Daoy (cell line): ENCODE measurements around a stretch of chr13.

DNA sequence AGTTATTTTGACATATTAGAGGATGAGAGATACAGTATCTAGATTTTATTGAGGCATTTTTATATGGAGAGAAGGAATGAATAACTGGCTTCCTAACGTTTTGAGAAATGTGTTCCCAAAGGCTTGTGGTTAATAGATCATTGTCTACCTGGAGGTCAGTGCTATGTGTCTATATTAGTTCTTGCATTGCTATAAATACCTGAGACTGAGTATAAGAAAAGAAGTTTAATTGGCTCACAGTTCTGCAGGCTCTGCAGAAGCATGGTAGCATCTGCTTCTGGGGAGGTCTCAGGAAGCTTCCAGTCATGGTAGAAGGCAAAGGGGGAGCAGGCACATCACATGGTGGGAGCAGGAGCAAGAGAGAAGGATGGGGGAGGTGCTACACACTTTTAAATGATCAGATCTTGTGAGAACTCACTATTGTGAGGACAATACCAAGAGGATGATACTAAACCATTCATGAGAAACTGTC lies 53.3 kb downstream of the AKAP11 start:
- RAMPAGE, long total RNA: no peak

DNA sequence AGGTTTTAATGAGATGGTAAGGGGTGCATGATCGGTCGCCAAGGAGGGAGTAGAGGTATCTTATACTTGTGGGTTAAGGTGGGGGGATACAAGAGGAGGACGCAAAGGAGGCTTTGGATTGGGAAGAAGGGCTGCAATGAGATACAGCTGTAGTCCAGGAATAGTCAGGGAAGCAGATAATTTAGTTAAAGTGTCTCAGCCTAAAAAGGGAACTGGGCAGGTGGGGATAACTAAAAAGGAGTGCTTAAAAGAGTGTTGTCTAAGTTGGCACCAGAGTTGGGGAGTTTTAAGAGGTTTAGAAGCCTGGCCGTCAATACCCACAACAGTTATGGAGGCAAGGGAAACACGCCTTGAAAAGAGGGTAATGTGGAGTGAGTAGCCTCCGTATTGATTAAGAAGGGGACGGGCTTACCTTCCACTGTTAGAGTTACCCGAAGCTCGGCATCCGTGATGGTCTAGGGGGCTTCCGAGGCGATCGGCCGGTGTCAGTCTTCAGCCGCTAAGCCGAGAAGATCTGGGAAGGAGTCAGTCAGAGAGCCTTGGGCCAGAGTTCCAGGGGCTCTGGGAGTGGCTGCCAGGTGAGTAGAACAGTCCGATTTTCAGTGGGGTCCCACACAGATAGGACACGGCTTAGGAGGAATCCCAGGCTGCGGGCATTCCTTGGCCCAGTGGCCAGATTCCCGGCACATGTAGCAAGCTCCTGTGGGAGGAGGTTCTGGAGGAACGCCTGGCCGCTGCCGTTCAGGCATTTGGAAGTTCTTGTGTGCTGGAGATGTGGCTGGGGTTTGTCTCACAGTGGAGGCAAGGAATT lies 89.0 kb downstream of the FAM216B start:
- RAMPAGE, long total RNA: no peak

DNA sequence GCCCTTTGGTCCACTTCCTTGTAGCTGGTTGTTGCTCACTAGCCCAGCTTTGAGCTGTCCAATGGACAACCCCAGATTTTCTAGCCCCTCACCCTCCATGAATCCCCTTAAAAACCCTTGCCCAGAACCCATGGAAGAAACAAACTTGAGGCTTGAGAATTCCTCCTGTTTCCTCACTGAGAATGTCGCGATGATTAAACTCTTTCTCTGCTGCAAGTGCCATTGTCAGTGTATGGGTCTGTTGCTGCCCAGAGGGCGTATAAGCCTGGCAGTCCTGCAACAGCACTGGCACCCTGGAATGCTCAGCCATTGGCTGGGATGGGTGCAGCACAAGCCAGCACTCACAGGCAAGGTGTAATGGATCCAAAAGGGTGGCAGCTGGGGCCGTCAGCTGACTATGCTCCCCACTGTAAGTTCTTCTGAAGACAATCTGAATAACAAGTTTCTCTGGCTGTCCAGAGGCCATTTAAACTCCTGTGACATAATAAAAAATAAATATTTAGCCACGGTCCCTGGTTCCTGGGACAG lies 6.2 kb downstream of the EPSTI1 start:
- RAMPAGE, long total RNA: no peak

DNA sequence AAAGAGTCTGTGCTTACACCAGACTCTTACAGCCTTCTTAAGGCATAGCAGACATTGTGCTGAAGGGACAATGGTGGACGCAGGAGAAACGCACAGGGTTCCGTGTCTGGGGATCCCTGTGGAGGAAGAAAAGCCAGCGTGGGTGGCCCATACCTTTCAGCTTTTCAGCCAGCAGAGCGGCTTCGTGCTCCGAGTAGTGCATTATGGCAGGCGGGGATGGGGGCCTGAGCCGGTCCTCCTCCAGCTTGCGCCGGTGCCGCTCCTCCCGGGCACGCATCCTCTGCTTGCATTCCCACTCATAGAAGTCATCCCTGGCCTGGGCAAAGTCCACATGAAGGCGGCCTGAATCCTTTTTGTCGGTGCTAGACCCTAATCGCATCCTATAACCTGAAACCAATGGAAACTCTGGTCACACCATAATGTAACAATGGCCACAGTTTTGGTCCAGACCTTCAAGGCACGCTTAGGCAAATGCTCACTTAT lies 332.4 kb downstream of the DNAJC15 start:
- RAMPAGE, long total RNA: no peak

GRCh38 chr13:43785564-43786409 lies 985 bp downstream of the ENOX1 start:
- RAMPAGE, long total RNA: no peak

DNA sequence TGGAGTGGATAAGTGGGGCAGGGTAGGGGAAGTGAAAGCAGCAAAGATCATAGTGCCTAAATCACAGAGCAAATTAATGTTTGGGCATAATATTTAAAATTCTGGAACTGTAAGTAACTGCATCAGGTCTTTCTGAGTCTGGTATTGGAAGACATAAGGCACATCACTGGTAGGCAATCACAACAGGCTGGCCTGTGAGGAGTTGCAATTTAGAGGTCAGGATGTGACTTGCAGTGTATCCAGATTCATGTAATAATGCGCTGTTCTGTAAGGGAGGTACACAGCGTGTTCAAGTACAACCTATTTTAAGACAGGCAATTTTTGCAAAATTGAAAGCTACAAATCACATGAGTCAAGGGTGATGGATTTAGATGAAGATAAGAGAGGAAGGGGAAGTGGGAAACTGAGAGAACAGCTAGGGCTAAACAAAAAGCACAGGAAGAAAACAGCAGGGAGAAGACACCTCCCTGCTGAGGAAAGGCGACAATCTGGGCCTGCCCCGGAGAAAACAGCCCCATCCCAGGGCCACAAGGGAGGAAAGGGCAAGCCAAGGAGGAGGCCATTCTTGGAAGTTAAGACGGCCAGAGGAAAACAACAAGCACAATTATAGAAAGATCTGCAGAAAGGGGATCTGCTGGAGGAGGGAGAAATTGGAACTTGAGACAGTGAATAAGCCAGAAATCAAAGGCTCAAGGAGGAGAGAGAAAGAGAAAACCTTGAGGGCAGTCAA lies 138.2 kb downstream of the LACC1 start:
- RAMPAGE, long total RNA: no peak

GRCh38 chr13:44267802-44268583 lies 105.6 kb upstream of the SERP2 start:
- RAMPAGE, long total RNA: no peak

GRCh38 chr13:44278311-44278626 lies 95.4 kb upstream of the SERP2 start:
- RAMPAGE, long total RNA: no peak

GRCh38 chr13:44414208-44414602 lies 40.6 kb downstream of the SERP2 start:
- RAMPAGE, long total RNA: no peak

DNA sequence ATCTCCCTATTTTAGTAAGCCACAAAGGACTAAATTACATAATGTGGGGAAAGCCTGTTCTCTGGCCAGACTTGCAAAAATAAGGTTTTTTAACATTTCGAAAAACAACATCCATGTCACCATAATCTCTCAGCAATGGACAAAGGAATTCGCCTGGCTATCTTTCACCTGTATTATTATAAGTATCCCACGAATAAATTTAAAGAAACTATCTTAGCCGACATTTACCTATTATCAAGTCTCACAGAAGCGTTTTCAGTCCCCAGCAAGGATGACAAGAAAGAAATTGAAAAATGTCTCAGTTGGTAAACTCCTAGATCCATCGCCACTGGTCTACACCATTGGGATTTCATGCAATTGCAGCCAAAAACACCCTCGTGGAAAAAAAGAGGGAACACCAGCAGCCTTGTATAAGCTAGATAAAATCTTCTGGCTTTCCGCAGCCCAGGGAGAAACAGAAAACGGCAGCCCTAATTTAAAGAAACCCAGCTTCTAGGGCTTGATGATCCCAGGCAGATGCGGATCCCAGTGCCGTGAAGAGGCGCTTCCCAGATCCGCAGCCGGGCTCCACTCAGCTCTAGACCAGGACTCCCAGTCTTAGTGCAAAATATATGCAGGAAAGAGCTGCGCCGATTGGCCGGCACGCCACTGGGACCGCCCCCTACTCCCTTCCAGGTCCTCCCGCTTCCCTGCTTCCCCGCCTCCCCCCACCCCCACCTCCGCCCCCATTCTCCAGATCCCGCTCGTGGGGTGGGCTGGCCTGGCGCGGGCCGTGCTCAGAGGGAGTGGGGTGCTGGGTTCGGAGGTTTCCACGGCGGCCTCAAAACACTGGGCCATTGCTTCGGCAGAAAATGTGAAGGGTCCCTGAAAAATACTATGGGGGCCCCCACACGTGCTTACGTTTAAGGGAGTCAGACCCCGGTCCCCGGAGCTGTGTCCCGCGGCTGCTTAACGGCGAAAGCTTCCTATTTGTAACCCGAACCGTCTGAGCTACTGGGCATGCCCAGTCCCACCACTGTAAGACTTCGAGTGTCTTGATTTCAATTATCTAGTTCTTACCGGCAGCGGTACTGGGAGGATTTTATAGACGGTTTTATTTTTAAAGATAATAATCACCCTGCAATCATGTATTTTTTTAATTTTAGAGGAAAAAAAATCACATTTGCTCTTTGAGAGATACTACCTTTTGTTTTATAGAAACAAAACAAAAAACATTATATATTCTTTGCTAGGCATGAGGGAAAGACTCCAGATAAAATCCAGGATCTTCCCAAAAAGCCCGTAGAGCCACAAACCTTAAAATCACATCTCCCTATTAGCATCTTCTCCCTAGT lies 63.1 kb downstream of the SERP2 start:
- RAMPAGE, long total RNA: start-site peak on the minus strand centred at position 563 of the sequence, 23 bp wide, 114 and 95 reads in 2 replicates

DNA sequence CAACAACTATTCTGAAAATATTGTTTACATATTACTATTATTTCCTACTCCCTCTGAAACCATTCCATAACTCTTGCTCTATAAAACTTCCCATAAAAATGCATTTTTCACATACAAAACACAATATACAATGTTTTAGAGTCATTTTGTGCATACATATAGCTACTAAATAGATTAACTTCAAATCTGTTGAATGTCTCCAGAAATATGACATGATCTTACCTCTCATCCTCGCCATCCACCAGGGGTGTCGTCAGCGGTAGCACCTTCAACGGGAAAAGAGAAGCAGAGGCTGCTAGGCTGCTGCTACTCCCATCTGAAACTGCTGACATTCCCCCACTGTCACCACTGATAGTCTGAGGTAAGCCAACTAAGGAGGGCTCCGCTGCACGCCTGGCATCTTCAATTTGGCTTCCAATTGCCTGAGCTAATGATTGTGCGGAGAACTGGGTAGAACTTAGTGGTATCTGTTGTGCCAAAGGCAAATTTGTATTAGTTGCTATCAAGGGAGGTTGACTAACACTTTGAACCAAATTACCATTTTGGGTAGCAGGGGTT lies 3.1 kb downstream of the TSC22D1 start:
- RAMPAGE, long total RNA: no peak

GRCh38 chr13:44573639-44574779 lies 2.1 kb downstream of the TSC22D1 start:
- RAMPAGE, long total RNA: no peak

- RAMPAGE, long total RNA: no peak
These were observed 10.3 kb downstream of the NUFIP1 start for GRCh38 chr13:44979020-44979341.

DNA sequence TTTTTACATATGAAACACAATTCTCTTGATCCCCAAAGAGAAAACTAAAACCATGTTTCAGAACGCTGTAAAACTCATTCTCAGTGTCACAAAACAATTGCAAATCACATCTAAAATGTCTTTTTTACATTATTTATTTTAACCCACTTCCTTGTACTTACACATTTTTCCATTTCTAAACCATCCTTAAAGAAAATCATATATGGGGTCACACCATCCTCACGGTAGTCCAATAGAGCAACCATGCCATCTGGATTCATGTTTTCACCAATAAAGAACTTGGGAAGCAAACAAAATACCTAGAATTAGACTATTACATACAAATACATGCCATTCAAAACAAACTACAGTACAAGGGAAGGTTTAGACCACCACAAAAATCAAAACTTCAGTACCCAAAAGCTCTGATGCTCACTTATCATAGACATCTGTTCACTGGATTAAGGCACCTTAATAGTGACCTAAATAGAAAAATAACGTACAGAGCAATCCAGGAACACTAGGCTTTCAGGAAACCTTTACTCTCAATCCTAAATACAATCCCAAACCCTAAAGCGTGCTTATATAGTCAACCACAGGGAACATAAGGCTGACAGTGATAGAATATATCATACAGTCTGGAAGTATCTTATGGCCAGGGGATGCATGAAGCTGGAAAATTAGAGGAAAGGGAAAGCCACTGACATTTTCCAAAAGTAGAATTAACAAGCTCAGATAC lies 2.3 kb downstream of the TPT1 start:
- RAMPAGE, long total RNA: no peak

DNA sequence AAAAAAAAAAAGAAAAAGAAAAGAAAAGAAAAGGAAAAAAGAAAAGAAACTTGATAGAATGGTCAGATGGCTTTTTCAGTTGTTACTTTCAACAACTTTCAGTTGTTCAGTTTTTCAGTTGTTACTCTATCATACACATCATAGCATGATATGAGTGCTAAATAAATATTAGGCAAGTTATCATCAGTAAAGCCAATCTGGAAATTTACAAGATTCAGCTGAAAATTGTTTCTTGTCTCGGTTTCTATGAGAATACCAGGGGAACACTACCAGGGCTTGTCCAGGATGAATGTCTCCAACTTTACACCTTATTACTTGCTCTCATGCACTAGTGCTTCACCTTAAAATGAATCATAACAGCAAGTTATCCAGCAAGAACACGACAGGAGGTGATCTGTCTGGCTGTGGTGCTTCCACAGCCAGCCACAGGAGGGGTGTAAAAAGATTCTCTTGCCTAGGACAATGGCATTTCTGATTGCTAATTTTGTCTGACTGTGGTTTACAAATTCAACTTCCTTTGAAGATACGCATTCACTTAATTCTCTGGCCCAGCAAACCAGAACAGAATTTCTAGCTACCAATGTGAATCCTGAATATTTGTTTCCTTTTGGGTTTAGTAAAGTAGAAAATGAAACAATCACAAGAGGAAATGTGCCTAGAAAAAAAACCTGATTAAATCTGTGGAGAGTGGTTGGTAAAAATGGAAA lies 23.2 kb upstream of the COG3 start:
- RAMPAGE, long total RNA: no peak

GRCh38 chr13:45461283-45461888 lies 3.4 kb upstream of the COG3 start:
- RAMPAGE, long total RNA: no peak

DNA sequence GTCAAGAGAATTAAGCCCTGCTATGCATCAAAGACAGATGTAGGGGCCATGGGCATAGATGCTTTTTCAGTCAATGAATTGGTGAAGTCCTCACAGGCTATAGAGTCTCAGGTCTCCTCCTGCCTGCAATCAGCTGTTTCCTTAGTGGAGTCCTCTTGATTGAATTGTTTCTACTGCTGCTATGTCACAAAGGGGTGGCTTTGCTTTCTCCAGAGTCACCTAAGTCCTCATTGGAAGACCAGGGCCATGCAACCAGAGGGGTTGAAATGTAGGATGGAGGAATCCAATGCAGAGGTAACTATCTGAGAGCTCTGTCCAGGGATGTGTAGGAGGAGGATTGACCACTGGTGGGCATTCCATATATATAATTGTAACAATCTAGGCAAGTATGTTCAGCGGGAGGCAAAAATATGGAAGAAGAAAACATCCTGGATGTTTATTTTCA lies 1.2 kb downstream of the CBY2 start:
- RAMPAGE, long total RNA: no peak

GRCh38 chr13:45988747-45989056 lies 63.8 kb downstream of the ZC3H13 start:
- RAMPAGE, long total RNA: no peak

DNA sequence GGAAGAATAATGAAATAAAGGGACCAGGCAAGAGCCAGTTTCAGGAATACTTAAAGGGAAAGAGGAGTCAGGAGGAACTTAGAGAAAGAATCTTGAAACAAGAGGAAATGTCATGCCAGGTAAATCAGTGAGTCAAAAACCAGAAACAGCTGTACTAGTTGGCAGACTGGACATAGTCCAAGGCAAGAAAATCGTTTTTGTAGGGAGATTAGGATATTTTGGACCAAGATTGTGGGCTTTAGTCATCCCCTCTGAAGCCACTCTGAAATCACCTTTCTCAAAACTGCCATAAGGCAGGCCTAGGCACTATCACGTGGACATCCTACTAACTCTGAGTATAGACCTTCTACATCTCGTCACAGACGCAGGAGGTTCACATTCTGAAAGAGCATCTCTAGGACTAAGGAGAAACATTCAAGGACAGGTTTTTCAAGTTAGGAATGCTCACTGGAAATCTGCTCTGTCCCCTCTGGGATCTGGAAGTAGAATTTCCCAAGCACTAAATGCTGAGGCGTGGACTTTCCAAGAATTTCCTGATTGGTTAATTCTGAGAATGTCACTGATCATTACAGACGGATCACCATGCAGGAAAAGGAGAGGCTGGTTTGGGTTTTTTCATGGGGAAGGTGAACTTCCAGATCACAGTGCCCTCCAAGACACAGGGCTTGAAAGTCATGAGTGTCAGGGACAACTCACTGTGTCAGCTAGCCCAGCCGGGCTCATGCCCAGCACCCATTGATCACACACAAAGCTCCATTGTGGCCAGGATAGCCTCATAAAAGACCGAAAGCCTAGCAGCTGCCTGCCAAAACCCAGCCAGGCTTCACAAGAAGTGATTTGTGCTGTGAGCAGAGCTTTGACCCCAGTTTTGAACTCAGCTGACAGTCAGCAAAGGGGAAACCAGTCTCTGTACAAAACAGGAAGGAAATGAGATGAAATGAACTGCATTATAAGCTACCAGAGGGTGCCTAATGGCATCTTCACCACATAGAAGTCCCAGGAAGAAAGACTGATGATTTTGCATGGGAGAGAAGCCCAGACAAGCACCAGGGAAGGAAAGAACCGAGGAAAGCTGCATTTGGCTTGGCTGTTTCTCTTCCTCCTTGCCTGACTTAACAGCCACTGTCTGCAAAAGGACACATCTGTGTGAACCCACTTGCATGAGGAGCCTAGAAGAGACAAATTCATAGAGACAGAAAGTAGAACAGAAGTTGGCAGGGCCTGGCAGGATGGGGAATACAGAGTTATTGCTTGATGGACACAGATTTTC lies 2.7 kb upstream of the RUBCNL start:
- RAMPAGE, long total RNA: no peak

GRCh38 chr13:46551568-46552204 lies 1.3 kb upstream of the LRCH1 start:
- RAMPAGE, long total RNA: no peak